Hematopoietic multipotent progenitor cell (in vitro differentiated cells): ENCODE data around the genes ATOSA, CCPG1 and NEDD4.

GRCh38 chr15:52677964-52678107, 1.4 kb downstream of the ATOSA start:
- CAGE, long polyA plus RNA: no peak

- CAGE, long polyA plus RNA: start-site peak on the minus strand at chr15:52678624-52678778, 26 reads
Observed at GRCh38 chr15:52678499-52679077, 600 bp downstream of the ATOSA start.

DNA sequence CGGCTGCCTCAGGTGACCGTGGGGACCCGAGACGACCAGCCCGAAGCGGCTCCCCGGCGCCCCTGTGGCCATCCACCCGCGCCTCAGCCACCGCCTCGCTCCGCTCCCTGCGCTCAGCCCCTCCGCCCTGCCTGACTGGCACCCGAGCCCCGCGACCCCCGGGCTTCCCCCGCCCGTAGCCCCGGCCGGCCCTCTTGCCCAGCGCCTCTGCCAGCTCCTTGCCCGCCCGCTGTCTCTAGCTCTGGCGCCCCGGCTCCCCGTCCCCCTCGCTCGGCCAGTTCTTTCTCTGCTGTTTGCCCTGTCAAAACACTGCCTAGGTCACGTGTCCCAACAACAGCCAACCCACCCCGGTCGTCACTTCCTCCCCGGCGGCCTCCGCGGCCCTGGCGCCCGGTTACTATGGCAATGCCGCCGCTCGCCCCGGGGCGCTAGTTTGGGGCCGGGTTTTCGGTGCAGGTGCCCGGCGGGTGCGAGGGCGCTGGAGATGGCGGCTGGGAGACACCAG, at the start of gene ATOSA:
ATOSA (minus strand) TSS at position 311 of the 505 bp plus-strand sequence.
- CAGE, long polyA plus RNA: start-site peak on the minus strand centred at position 256 of the sequence, 292 bp wide, 126 reads; start-site peak on the plus strand centred at position 447 of the sequence, 47 bp wide, 13 reads

GRCh38 chr15:53115036-53115429, 324.9 kb upstream of the ONECUT1 start:
- CAGE, long polyA plus RNA: no peak

DNA sequence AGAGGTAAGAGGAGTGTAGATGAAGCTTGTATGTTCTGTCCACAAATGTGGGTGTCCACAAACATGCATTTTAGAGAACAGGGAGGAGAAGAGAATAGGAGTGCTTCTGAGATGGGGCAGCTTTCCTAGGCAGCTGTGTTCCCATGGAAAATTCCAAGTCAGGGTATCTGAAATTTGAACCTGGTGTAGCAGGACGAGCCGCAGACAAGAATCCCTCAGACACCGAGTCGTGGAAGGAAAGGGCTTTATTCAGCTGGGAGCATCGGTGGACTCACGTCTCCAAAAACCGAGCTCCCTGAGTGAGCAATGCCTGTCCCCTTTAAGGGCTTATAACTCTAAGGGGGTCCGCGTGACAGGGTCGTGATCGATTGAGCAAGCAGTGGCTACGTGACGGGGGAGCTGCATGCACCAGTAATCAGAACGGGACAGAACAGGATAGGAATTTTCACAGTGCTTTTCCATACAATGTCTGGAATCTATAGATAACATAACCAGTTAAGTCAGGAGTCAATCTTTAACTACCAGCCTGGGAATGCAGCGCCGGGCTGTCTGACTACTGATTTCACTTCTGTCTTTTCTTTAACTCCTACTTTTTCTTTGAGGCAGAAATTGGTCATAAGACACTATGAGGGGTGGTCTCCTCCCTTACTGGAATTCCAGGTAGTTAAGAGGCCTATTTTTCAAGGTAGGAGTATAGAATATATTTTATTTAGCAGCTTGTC, 71.5 kb upstream of the WDR72 start:
- CAGE, long polyA plus RNA: no peak

DNA sequence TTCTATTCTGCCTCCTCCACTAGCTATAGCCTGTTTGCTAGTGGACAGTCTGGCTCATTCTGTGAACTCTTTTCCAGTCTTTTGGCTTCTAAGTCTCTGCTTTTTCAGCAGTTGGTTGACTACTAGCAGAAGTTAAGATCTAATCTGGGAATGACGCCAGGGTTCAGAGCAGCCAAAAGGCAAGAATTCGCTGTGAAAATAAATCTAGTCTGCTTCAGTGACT, 73.7 kb upstream of the WDR72 start:
- CAGE, long polyA plus RNA: no peak

DNA sequence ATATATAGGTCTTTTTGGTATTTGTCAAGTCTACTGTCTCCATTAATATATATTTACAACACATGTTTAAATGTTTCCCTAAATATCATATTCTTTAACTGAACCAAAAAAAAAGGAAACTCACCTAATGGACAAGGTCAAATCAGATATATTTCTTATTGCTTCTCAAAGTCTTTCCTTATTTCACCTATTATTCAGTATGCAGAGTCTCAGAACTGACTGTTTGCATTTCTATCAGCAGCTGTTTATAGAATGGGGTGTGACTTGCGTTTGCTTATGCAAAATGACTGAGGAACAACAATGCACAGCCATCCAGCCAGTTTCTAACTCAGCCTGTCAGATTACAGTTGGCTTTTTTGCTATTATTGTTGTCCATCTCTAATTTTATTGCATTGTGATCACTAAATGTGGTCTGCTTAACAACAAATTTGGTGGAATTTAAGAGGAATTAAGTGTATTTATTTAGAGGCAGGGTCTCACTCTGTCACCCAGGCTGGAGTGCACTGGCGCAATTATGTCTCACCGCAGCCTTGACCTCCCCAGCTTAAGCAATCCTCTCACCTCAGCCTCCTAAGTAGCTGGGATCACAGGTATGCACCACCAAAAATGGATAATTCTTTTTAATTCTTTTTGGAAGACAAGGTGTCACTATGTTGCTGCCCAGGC, 40.7 kb downstream of the RAB27A start:
- CAGE, long polyA plus RNA: no peak

GRCh38 chr15:55250936-55251560, 38.6 kb downstream of the RAB27A start:
- CAGE, long polyA plus RNA: no peak

GRCh38 chr15:55270653-55271642, 18.7 kb downstream of the RAB27A start:
- CAGE, long polyA plus RNA: no peak

- CAGE, long polyA plus RNA: no peak
Observed at GRCh38 chr15:55288751-55289385, 745 bp downstream of the RAB27A start.

- CAGE, long polyA plus RNA: no peak
Observed at GRCh38 chr15:55407803-55408811, at the start of gene CCPG1. TSS of gene CCPG1 (minus strand) at chr15:55408359.

DNA sequence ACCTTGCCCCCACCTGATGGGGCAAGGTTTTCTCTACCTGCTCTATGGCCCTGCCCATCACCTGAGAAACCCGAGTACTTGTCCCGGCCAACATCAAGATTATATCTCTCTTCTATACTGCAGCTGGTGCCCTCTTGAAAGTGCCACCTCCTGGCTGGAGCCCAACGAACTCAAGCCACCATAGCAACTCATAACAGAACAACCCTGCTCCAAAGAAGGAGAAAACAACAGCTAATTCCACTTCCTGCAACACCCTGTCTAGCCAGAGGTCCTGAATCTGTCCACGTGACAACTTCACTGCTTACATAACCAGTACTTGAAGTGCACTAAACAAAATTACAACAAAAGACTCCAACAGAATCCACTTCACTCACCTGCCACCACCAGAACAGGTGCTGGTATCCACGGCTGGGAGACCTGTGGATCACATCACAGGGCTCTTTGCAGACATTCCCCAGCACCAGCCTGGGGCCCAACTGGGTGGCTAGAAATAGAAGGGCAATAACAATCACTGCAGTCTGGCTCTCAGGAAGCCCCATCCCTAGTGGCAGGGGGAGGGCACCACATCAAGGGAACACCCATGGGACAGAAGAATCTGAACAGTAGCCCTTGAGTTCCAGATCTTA, 49.3 kb downstream of the PIERCE2 start:
- CAGE, long polyA plus RNA: no peak

GRCh38 chr15:55497811-55498765, 9.9 kb downstream of the DNAAF4 start:
- CAGE, long polyA plus RNA: start-site peak on the minus strand at chr15:55498322-55498367, 231 reads

DNA sequence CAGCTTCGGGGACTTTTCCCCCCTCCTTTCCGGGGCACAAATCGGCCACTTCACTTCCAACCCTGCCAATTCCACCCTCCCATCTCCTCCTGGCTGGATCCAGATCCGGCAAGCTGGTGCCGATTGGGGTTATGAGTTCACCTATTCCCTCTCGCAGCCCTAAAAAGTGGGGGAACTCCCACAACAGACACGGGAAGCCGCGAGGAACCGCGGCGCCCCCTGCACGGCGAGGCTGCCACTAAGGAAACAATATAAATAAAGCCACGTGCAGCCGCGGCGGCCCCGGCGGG, 832 bp downstream of the PRTG start:
- CAGE, long polyA plus RNA: no peak

GRCh38 chr15:55791811-55792274, 48.9 kb upstream of the PRTG start:
- CAGE, long polyA plus RNA: no peak

DNA sequence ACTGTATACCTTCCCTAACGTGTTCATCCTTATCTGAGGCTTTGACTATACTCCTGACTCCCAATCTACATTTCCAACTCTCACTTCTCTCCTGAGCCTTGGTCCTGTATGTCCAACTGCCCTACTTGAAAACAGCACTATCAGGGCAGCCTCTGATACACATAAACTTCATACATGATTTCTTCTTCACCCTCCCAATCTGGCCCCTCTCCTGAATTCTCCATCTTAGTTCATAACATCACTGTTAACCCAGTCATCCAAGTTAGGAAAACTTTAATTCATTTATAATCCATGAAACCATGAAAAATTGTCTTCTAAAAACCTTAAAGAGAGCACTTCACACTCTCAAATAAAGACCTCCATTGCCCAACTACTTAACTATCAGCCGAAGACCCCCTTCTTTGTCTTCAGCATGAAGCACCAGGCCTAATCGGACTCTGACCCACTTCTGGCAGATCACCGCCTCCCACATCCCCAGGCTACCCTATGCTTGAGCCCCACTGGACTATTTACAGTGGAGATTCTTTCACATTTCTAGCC, 82.8 kb downstream of the NEDD4 start:
- CAGE, long polyA plus RNA: no peak

GRCh38 chr15:55915521-55916166, 77.8 kb downstream of the NEDD4 start:
- CAGE, long polyA plus RNA: no peak

DNA sequence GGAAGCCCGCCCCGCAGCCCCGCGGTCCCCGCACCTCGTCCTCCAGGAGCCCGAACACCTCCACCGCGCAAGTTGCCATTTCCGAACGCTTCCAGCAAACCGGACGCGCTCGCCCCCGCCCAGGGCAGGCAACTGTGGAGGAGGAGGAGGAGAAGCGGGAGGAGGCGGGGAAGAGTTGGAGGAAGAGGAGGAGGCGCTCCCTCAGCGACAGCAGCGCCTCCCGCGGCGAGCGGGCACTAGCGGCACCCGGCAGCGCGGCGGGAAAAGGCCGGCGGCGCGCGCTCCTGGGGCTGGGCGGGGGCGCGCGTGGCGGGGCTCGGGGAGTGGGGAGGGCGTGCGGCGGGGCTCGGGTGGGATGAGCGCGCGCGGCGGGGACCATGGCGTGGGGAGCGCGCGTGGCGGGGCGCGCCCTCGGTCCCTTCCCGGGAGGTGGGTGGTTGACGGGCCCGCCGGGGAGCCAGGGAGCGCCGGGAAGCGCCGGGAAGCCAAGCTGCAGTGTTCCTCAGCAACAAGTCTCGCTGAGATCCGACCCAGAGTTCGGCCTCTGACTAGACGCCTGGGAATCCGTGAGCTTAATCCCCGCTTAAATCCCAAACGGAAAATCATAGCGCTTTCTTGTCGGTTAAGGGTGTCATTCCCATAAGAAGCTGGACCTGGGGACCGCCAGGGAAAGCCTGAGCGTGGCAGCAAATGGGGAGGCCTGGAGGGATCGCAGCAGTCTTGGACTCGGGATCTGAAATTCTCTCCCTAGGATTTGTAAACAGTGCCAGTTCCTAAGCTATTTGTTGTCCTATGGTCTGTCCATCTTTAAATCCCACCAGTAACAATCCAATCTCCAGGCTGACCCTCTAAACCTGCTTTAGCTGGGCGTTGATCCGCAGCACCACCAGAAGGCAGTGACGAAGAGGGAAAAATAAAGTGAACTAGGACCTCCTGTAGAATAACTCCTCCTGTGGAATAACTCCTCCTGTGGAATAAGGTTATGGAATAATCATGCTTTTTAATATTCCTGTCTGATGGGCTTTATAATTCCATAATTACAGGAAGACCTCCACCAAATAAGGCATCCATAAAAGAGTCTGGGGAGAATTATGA, at the start of gene NEDD4:
NEDD4 (minus strand) TSS at position 136 of the 1,095 bp plus-strand sequence.
- CAGE, long polyA plus RNA: start-site peak on the minus strand centred at position 125 of the sequence, 73 bp wide, 574 reads

GRCh38 chr15:56176854-56177403, 66.8 kb downstream of the RFX7 start:
- CAGE, long polyA plus RNA: no peak

GRCh38 chr15:56719169-56719597, 14.1 kb downstream of the ZNF280D start:
- CAGE, long polyA plus RNA: no peak